K562 (cell line): ENCODE measurements around the genes COASY, CNTNAP1, RPL27 and NBR1.

DNA sequence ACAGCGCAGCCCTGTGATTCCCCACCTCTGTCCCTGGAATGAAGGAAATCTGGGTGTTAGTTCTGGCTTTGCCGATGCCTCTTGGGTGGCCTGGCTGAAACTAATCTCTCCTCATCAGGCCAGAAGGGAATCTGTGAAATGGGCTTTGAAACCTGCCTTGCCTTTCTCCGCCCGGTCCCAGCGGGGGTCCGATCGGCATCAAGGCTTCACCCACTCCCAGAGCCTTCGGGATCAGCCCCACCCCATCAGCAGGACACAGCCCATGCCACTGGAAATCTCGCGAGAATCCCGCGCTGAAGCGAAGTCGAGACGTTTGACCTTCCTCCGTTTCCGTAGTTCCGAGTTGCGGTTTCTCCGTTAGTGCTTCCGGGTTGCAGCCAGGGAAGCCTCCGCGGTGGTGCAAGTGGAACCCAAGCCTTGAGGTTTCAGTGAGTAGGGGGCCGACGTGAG lies at the start of gene COASY:
Gene COASY (plus strand): TSS at position 357 of the 450 bp plus-strand sequence.
- RAMPAGE, long total RNA, result start-site peak on the plus strand centred at position 395 of the sequence, 73 bp wide, 1,388 and 2,109 reads in 2 replicates
- RRBS, result no CpG with 5 or more reads among the region's 25 CpGs
PRO-cap:
- standard, result bidirectional peak, plus-strand start at position 360 of the sequence, minus-strand start at position 236 of the sequence
- CoPRO, capped RNA only, 2 experiments, result peak in 2 of 2 experiments; most common plus-strand start position 360 of the sequence (in 2); most common minus-strand start position 236 of the sequence (in 1)
- CoPRO, capped and uncapped RNA, 2 experiments, result peak in 2 of 2 experiments; most common plus-strand start position 360 of the sequence (in 2); most common minus-strand start position 199 of the sequence (in 1)
- CoPRO, uncapped RNA only, 2 experiments, result peak in 2 of 2 experiments; most common plus-strand start position 360 of the sequence (in 2); most common minus-strand start position 102 of the sequence (in 1)
CAGE:
- cytosol, long polyA plus RNA, result start-site peak on the plus strand centred at position 386 of the sequence, 58 bp wide, 504 and 694 reads in 2 replicates
- long polyA plus RNA, result start-site peak on the plus strand centred at position 368 of the sequence, 70 bp wide, 129 and 614 reads in 2 replicates
- nucleolus, long total RNA, result no peak
- nucleus, long polyA plus RNA, result start-site peak on the plus strand centred at position 368 of the sequence, 70 bp wide, 556 and 921 reads in 2 replicates

GRCh38 chr17:42669334-42669736 lies 7.5 kb downstream of the PLEKHH3 start:
- RAMPAGE, long total RNA, result no peak
- RRBS, result no CpG with 5 or more reads among the region's 7 CpGs
PRO-cap:
- standard, result no peak
- CoPRO, capped RNA only, 2 experiments, result no peak in any of the 2 experiments
- CoPRO, capped and uncapped RNA, 2 experiments, result no peak in any of the 2 experiments
- CoPRO, uncapped RNA only, 2 experiments, result no peak in any of the 2 experiments
CAGE:
- cytosol, long polyA plus RNA, result no peak
- long polyA plus RNA, result no peak
- nucleolus, long total RNA, result no peak
- nucleus, long polyA plus RNA, result no peak

DNA sequence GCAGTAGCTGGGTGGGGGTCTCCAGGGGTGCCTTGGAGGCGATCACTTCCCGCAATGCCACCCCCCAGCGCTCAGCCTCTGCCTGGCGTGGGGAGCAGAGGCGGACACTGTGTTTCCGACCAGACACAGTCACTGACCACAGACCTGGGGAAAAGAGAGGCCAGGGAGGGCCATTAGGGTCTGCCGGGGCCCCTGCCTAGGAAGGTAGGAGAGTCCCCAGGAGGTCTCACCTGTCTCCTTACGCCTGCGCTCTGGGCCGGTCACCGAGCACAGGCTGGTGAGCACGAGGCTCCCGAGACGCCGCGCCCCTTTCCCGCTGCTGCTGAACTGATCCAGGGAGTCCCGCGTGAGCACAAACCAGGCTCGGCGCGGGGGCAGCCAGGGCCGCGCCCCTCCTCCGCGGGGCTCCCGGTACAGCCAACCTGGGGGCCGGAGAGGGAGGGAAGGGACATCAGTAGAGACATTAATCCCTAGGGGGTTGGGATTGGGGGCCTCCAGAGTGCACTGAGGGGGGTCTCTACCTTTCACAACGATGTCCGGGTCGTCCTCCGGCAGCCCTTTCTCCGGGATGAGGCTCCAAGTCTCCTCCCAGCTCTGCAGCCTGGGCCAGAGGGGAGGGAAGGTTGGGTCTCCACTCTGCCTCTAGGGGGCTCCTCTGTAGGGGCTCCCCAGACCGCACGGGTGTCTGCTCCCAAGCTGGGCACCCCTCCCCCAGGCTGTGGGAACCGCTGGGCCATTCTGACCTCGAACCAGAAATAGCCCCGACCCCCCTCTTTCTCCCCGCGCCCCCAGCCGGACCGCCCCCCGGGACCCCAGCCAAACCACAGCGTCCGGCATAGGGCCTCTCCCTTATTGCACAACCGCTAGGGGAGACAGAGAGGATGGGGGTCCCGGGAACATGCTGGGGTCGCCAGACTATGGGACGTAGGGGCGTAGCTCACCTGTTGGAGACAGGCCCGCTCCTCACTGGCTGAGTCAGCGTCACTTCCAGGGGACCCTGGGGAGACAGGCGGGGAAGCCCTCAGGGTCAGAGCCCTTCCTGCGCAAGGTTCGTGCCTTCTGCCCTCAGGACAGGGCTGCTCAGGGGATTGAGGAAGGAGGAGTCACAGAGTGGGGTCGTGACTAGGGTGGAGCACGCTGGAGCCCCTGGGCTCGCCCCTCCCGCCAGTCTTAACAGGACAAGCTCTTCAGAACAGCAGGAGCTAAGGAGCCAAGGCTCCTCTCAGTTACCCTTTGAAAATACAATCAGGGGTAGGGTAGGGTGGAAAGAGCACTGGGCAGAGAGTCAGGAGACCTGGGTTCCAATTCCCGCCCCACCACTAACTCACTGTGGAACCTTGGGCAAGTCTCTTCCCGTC lies 2.9 kb downstream of the PLEKHH3 start:
- RAMPAGE, long total RNA, result no peak
- RRBS, result 69% methylated on average over 7 of the region's 61 CpGs
PRO-cap:
- standard, result no peak
- CoPRO, capped RNA only, 2 experiments, result no peak in any of the 2 experiments
- CoPRO, capped and uncapped RNA, 2 experiments, result no peak in any of the 2 experiments
- CoPRO, uncapped RNA only, 2 experiments, result peak in 1 of 2 experiments; most common minus-strand start position 1,241 of the sequence (in 1)
CAGE:
- cytosol, long polyA plus RNA, result no peak
- long polyA plus RNA, result no peak
- nucleolus, long total RNA, result no peak
- nucleus, long polyA plus RNA, result no peak

- RAMPAGE, long total RNA, result no peak
- RRBS, result 82% methylated on average over 20 of the region's 52 CpGs
PRO-cap:
- standard, result no peak
- CoPRO, capped RNA only, 2 experiments, result no peak in any of the 2 experiments
- CoPRO, capped and uncapped RNA, 2 experiments, result no peak in any of the 2 experiments
- CoPRO, uncapped RNA only, 2 experiments, result no peak in any of the 2 experiments
CAGE:
- cytosol, long polyA plus RNA, result no peak
- long polyA plus RNA, result no peak
- nucleolus, long total RNA, result no peak
- nucleus, long polyA plus RNA, result no peak
Measured at GRCh38 chr17:42682162-42683355, at the start of gene CNTNAP1. Gene CNTNAP1, plus strand, starts transcription at chr17:42682531.

DNA sequence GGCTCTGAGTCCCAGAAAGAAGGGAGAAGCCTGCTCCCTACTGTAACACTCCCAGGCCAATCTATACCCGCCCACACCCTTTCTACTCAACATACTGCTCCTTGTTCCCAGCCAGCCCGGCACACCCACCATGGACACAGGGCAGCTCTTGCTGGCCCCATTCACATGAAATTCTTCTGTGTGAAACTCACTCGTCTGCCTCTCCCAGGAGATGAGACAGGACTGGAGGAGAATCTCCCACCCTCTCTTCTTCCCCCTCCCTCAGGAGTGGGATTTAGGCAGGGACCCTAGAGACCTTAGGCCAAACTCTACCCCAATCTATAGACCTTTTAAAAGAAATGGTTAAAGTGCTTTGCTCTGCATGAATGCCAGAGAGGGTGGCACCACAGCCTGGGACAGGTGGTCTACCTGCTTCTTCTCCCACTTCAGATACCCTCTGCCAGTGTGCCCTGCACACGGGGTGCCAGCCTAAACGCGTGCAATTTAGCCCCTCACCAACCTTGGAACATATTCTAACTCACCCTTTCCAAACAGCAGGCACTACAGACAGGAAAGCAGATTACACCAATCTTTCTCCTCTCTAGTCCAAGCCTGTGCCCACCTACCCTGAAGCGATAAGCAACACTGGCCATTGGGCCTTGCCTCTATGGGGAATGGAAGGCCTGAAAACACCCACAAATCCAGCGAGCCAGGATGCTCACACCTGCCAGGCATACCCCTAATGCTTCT lies 18.8 kb downstream of the CNTNAP1 start:
- RAMPAGE, long total RNA, result no peak
- RRBS, result no CpG with 5 or more reads among the region's 8 CpGs
PRO-cap:
- standard, result no peak
- CoPRO, capped RNA only, 2 experiments, result no peak in any of the 2 experiments
- CoPRO, capped and uncapped RNA, 2 experiments, result no peak in any of the 2 experiments
- CoPRO, uncapped RNA only, 2 experiments, result no peak in any of the 2 experiments
CAGE:
- cytosol, long polyA plus RNA, result no peak
- long polyA plus RNA, result no peak
- nucleolus, long total RNA, result no peak
- nucleus, long polyA plus RNA, result no peak

DNA sequence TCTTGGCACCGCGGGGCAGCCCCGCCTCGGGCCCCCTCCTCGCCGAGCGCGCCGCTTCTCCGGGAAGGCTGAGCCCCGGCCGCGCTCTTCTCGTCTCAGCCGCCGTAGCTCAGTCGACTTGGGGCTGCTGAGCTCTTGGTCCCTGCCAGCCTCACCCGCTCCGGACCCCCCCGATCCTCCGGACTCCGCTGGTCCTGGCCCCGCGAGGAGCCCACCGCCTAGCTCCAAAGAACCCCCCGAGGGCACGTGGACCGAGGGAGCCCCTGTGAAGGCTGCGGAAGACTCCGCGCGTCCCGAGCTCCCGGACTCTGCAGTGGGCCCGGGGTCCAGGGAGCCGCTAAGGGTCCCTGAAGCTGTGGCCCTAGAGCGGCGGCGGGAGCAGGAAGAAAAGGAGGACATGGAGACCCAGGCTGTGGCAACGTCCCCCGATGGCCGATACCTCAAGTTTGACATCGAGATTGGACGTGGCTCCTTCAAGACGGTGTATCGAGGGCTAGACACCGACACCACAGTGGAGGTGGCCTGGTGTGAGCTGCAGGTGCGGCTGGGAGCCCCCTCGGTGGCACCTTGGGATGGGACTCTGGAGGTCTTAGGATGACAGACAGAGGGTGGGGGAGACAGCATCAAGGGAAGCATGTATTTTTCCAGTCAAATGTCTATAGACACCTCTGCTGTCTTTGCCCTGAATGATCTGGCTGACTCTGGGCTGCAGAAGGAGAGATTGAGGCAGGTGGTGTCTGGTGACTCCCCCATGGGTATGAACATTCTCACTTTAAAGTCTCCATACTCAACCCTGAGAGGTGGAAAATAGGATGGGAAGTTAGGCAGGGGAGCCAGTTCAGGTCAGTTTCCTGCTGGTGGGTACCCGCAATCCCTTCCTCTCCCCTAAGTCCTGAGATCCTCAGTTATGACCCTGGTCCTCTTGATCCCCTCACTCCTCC lies 639 bp downstream of the WNK4 start:
- RAMPAGE, long total RNA, result no peak
- RRBS, result under 1% methylated on average over 8 of the region's 50 CpGs
PRO-cap:
- standard, result bidirectional peak, plus-strand start at position 367 of the sequence, minus-strand start at position 312 of the sequence
- CoPRO, capped RNA only, 2 experiments, result no peak in any of the 2 experiments
- CoPRO, capped and uncapped RNA, 2 experiments, result no peak in any of the 2 experiments
- CoPRO, uncapped RNA only, 2 experiments, result peak in 2 of 2 experiments; most common plus-strand start position 639 of the sequence (in 2); most common minus-strand start position 368 of the sequence (in 1)
CAGE:
- cytosol, long polyA plus RNA, result no peak
- long polyA plus RNA, result no peak
- nucleolus, long total RNA, result no peak
- nucleus, long polyA plus RNA, result no peak

GRCh38 chr17:42806718-42806959 lies 8.0 kb downstream of the CNTD1 start:
- RAMPAGE, long total RNA, result no peak
- RRBS, result no CpG with 5 or more reads among the region's 1 CpG
PRO-cap:
- standard, result no peak
- CoPRO, capped RNA only, 2 experiments, result no peak in any of the 2 experiments
- CoPRO, capped and uncapped RNA, 2 experiments, result no peak in any of the 2 experiments
- CoPRO, uncapped RNA only, 2 experiments, result no peak in any of the 2 experiments
CAGE:
- cytosol, long polyA plus RNA, result no peak
- long polyA plus RNA, result no peak
- nucleolus, long total RNA, result no peak
- nucleus, long polyA plus RNA, result no peak

- RAMPAGE, long total RNA, result no peak
- RRBS, result no CpG with 5 or more reads among the region's 5 CpGs
PRO-cap:
- standard, result no peak
- CoPRO, capped RNA only, 2 experiments, result no peak in any of the 2 experiments
- CoPRO, capped and uncapped RNA, 2 experiments, result no peak in any of the 2 experiments
- CoPRO, uncapped RNA only, 2 experiments, result no peak in any of the 2 experiments
CAGE:
- cytosol, long polyA plus RNA, result no peak
- long polyA plus RNA, result no peak
- nucleolus, long total RNA, result no peak
- nucleus, long polyA plus RNA, result no peak
Measured at GRCh38 chr17:42866807-42867011, 15.7 kb downstream of the AOC3 start.

GRCh38 chr17:42886235-42886799 lies 14.3 kb upstream of the G6PC1 start:
- RAMPAGE, long total RNA, result no peak
- RRBS, result no CpG with 5 or more reads among the region's 8 CpGs
PRO-cap:
- standard, result no peak
- CoPRO, capped RNA only, 2 experiments, result no peak in any of the 2 experiments
- CoPRO, capped and uncapped RNA, 2 experiments, result no peak in any of the 2 experiments
- CoPRO, uncapped RNA only, 2 experiments, result no peak in any of the 2 experiments
CAGE:
- cytosol, long polyA plus RNA, result no peak
- long polyA plus RNA, result no peak
- nucleolus, long total RNA, result no peak
- nucleus, long polyA plus RNA, result no peak

DNA sequence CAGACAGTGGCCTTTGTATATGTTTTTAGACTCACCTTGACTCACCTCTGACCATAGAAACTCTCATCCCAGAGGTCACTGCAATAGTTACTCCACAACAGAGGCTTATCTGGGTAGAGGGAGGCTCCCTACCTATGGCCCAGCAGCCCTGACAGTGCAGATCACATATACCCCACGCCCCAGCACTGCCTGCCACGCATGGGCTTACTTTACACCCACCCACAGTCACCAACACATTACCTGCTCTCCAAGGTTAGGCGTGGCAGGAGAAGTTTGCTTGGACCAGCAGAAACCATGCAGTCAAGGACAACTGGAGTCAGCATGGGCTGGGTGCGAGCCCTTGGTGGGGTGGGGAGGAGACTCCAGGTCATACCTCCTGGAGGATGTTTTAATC lies 2.2 kb upstream of the G6PC1 start:
- RAMPAGE, long total RNA, result no peak
- RRBS, result no CpG with 5 or more reads among the region's 4 CpGs
PRO-cap:
- standard, result no peak
- CoPRO, capped RNA only, 2 experiments, result no peak in any of the 2 experiments
- CoPRO, capped and uncapped RNA, 2 experiments, result no peak in any of the 2 experiments
- CoPRO, uncapped RNA only, 2 experiments, result no peak in any of the 2 experiments
CAGE:
- cytosol, long polyA plus RNA, result no peak
- long polyA plus RNA, result no peak
- nucleolus, long total RNA, result no peak
- nucleus, long polyA plus RNA, result no peak

GRCh38 chr17:42920788-42921540 lies 20.4 kb downstream of the G6PC1 start:
- RAMPAGE, long total RNA, result no peak
- RRBS, result no CpG with 5 or more reads among the region's 4 CpGs
PRO-cap:
- standard, result no peak
- CoPRO, capped RNA only, 2 experiments, result no peak in any of the 2 experiments
- CoPRO, capped and uncapped RNA, 2 experiments, result no peak in any of the 2 experiments
- CoPRO, uncapped RNA only, 2 experiments, result no peak in any of the 2 experiments
CAGE:
- cytosol, long polyA plus RNA, result no peak
- long polyA plus RNA, result no peak
- nucleolus, long total RNA, result no peak
- nucleus, long polyA plus RNA, result no peak

DNA sequence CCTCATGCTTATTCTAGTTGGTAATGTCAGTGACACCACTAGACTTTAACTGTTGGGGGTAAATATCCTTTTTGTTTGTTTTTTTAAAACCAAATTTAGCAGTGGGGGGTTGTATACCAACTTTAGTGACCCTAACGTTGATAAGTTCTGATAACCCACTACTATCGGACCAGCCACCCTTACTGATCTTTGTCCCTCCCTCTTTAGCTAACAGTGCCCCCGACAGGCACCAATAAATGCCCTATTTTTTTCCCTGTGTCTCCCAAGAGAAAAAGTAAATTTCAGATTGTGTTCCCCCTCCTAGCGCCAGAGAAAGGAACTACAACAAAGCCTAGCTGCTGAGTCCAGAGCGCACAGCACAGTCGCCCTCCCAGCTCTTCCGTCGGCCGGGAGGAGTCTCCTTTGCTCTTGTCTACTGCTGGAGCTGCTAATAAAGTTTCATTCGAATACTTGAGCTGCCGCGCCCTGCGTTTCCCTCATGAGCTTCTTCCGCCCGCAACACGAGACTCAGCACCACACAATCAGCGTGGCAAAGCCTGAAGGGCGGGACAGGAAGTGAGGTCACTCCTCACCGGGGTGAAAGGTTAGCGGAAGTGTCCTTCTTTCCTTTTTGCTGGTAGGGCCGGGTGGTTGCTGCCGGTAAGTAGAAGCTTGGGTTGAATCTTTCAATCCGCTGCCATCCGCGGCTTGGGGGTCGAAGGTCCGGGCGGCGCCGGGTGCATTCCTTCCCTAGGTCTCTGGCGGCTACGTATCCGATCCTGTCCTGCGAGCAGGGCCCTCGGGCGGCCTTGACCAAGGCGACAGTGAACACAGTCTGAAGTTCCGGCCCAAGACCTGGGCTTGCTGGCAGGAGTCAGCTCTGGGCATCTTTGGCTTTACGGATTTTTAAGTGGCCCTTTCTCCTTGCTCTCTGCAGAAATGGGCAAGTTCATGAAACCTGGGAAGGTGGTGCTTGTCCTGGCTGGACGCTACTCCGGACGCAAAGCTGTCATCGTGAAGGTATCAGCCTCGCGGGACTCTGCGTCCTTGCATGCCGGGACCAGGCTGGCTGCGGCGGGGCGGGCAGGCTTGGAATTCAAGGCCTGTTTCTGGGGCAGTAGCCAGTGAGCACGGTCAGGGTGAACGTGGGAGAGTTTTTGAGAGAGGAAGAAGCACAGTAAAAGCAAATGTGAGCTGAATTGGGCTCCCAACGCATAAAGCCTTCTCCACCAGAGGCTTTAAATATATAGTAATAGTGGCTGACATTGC lies at the start of gene RPL27:
Gene RPL27 (plus strand): TSS at position 587 of the 1,248 bp plus-strand sequence.
- RAMPAGE, long total RNA, result start-site peak on the plus strand centred at position 625 of the sequence, 122 bp wide, 2,677 and 5,629 reads in 2 replicates
- RRBS, result 2% methylated on average over 13 of the region's 53 CpGs
PRO-cap:
- standard, result bidirectional peak, plus-strand start at position 623 of the sequence, minus-strand start at position 534 of the sequence
- CoPRO, capped RNA only, 2 experiments, result peak in 2 of 2 experiments; most common plus-strand start position 623 of the sequence (in 2); most common minus-strand start position 557 of the sequence (in 2)
- CoPRO, capped and uncapped RNA, 2 experiments, result peak in 2 of 2 experiments; most common plus-strand start position 623 of the sequence (in 2); most common minus-strand start position 399 of the sequence (in 1)
- CoPRO, uncapped RNA only, 2 experiments, result peak in 2 of 2 experiments; most common plus-strand start position 673 of the sequence (in 1); most common minus-strand start position 389 of the sequence (in 1)
CAGE:
- cytosol, long polyA plus RNA, result start-site peak on the plus strand centred at position 607 of the sequence, 74 bp wide, 3,974 and 5,939 reads in 2 replicates
- long polyA plus RNA, result start-site peak on the plus strand centred at position 599 of the sequence, 89 bp wide, 2,311 and 8,268 reads in 2 replicates
- nucleolus, long total RNA, result no peak
- nucleus, long polyA plus RNA, result start-site peak on the plus strand centred at position 603 of the sequence, 81 bp wide, 3,898 and 5,103 reads in 2 replicates

DNA sequence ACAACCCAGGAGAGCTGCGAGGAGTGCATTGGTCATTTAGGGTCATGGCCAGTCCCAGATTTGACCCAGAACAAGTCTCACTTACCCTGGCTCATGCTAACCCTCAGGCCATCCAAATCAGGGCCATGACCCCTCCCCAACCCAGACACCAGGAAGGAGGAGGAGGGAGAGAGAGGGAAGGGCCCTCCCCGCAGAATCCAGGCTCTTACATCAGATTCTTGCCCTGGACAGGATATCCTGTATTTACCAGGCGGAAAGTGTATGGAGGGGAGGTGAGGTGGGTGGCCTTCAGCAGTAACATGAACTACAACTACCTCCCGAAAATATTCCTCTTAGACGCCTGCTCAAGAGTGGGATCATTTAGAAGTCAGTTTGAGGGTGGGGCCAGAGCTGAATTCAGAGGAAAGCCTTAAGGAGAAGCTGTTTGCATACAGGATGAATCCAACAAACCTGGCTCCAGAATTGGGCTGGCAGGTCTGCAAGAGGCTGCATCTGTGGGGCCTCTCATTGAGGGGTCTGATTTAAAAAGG lies 2.1 kb downstream of the VAT1 start:
- RAMPAGE, long total RNA, result no peak
- RRBS, result no CpG with 5 or more reads among the region's 5 CpGs
PRO-cap:
- standard, result no peak
- CoPRO, capped RNA only, 2 experiments, result no peak in any of the 2 experiments
- CoPRO, capped and uncapped RNA, 2 experiments, result no peak in any of the 2 experiments
- CoPRO, uncapped RNA only, 2 experiments, result no peak in any of the 2 experiments
CAGE:
- cytosol, long polyA plus RNA, result no peak
- long polyA plus RNA, result no peak
- nucleolus, long total RNA, result no peak
- nucleus, long polyA plus RNA, result no peak

DNA sequence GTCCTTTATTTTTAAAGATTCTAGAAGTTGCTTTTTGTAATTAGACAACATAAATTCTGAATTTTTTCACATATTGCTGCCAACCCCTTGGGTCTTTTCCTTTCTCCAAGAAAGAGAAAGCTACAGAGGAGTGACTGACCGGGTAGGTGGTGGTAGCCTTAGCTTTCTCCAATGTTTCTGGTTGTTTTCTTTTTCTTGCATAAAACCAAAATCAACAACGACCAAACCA lies 993 bp downstream of the BRCA1 start:
- RAMPAGE, long total RNA, result no peak
- RRBS, result no CpG with 5 or more reads among the region's 2 CpGs
PRO-cap:
- standard, result no peak
- CoPRO, capped RNA only, 2 experiments, result no peak in any of the 2 experiments
- CoPRO, capped and uncapped RNA, 2 experiments, result no peak in any of the 2 experiments
- CoPRO, uncapped RNA only, 2 experiments, result no peak in any of the 2 experiments
CAGE:
- cytosol, long polyA plus RNA, result no peak
- long polyA plus RNA, result no peak
- nucleolus, long total RNA, result no peak
- nucleus, long polyA plus RNA, result no peak

DNA sequence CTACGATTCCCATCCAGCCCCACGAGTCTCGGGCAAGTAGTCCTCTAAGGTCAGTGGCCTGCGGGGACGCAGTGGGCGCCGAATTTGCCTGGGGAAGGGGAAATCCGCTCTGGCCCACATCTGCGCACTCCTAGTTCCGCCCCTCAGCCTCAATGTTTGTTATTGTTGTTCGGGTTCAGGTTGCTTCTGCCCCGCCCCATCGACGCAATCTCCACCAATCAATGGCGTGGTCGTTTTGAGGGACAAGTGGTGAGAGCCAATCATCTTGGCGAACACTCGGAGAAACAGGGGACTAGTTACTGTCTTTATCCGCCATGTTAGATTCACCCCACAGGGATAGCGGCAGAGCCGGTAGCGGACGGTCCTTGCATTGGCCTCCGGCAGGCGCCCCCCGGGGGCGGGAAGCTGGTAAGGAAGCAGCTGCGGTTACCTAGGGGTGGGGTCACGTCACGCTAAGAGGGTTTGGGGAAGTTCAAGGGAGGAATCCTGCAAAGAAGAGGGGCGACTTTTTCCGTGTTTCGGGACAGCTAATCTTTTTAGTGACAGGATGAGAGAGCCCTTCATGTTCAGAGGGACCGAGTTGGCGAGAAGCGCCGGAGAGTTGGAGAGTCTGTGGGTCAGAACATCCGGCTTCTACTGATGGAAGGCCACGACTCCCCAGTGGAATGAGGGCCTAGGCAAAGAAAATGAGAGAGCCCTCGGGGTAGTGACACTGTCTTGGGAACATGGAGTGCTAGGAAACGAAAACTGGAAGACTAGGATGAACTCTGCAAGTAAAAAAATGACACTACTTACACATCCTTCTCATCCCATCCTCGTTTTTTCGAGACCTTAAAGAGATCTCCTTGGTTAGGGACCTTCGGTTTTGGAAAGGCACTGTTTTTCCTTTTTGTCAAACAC lies at the start of gene NBR1:
Gene NBR1 (plus strand): TSS at position 320 of the 900 bp plus-strand sequence.
- RAMPAGE, long total RNA, result start-site peak on the plus strand centred at position 330 of the sequence, 10 bp wide, 207 and 326 reads in 2 replicates
- RRBS, result no CpG with 5 or more reads among the region's 44 CpGs
PRO-cap:
- standard, result bidirectional peak, plus-strand start at position 331 of the sequence, minus-strand start at position 151 of the sequence
- CoPRO, capped RNA only, 2 experiments, result peak in 2 of 2 experiments; most common plus-strand start position 320 of the sequence (in 1); most common minus-strand start position 151 of the sequence (in 2)
- CoPRO, capped and uncapped RNA, 2 experiments, result peak in 2 of 2 experiments; most common plus-strand start position 320 of the sequence (in 1); most common minus-strand start position 124 of the sequence (in 1)
- CoPRO, uncapped RNA only, 2 experiments, result peak in 1 of 2 experiments; most common plus-strand start position 162 of the sequence (in 1); most common minus-strand start position 135 of the sequence (in 1)
CAGE:
- cytosol, long polyA plus RNA, result no peak
- long polyA plus RNA, result start-site peak on the plus strand centred at position 323 of the sequence, 25 bp wide, 272 and 588 reads in 2 replicates
- nucleolus, long total RNA, result no peak
- nucleus, long polyA plus RNA, result no peak

- RAMPAGE, long total RNA, result no peak
- RRBS, result no CpG with 5 or more reads among the region's 6 CpGs
PRO-cap:
- standard, result no peak
- CoPRO, capped RNA only, 2 experiments, result no peak in any of the 2 experiments
- CoPRO, capped and uncapped RNA, 2 experiments, result no peak in any of the 2 experiments
- CoPRO, uncapped RNA only, 2 experiments, result no peak in any of the 2 experiments
CAGE:
- cytosol, long polyA plus RNA, result no peak
- long polyA plus RNA, result no peak
- nucleolus, long total RNA, result no peak
- nucleus, long polyA plus RNA, result no peak
Measured at GRCh38 chr17:43207594-43208411, 3.9 kb upstream of the TMEM106A start.

DNA sequence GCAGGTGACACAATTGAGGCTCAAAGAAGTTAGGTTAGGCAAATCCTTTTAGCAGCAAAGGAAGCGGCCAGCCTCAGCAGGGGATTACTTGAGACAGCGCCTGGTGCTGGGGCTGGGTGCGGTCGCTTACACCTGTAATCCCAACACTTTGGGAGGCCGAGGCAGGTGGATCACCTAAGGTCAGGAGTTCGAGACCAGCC lies 18.7 kb upstream of the DHX8 start:
- RAMPAGE, long total RNA, result no peak
- RRBS, result no CpG with 5 or more reads among the region's 6 CpGs
PRO-cap:
- standard, result no peak
- CoPRO, capped RNA only, 2 experiments, result no peak in any of the 2 experiments
- CoPRO, capped and uncapped RNA, 2 experiments, result no peak in any of the 2 experiments
- CoPRO, uncapped RNA only, 2 experiments, result no peak in any of the 2 experiments
CAGE:
- cytosol, long polyA plus RNA, result no peak
- long polyA plus RNA, result no peak
- nucleolus, long total RNA, result no peak
- nucleus, long polyA plus RNA, result no peak

- RAMPAGE, long total RNA, result no peak
- RRBS, result 9% methylated on average over 2 of the region's 9 CpGs
PRO-cap:
- standard, result no peak
- CoPRO, capped RNA only, 2 experiments, result no peak in any of the 2 experiments
- CoPRO, capped and uncapped RNA, 2 experiments, result no peak in any of the 2 experiments
- CoPRO, uncapped RNA only, 2 experiments, result no peak in any of the 2 experiments
CAGE:
- cytosol, long polyA plus RNA, result no peak
- long polyA plus RNA, result no peak
- nucleolus, long total RNA, result no peak
- nucleus, long polyA plus RNA, result no peak
Measured at GRCh38 chr17:43665857-43666268, 4.1 kb upstream of the MEOX1 start.